Monocyte (primary cell): ENCODE results near the gene SCAND1.

DNA sequence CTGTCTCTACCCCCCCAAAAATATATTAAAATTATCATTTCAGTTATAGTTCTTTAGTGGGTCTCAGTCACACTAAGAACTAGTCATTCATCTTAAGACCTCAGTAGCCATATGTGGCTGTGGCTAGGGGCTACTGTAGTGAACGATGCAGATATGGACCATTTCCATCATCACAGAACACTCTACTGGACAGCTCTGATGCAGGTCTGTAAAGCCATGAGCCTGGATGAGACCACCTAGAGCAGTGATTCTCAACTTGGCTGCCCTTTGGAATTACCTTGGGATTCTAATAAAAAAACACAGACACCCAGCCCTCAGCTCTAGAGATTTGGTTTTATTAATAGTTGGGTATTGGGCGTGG is 12.2 kb downstream of the MMP24OS start:
- PRO-cap, 2 experiments = peak in 2 of 2 experiments; most common minus-strand start position 181 of the sequence (in 2)

DNA sequence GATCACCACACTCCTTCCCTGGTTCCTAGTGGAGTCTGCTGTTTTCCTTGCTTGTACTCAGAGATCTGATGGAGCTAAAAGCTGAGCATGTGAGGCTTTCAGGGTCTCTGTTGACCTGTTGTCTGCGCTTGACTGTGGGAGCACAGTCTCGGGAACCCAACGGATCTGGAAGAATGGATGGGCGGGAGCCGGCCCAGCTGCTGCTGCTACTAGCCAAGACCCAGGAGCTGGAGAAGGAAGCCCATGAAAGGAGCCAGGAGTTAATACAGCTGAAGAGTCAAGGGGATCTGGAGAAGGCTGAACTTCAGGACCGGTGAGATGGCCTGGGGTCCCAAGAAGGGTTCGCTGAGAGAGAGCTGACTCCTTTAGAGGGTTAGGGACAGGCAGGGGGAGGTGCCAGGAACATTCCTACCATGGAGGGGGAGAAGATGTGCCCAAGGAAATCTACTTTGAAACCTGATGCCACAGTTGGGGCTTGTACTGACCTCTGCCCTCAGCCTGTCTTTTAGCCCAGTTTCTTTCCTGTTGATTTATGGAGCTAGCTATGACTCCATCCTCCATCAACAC is 11.9 kb downstream of the CEP250 start:
- PRO-cap, 2 experiments = no peak in any of the 2 experiments

GRCh38 chr20:35493298-35493627 is 36.2 kb downstream of the C20orf173 start:
- PRO-cap, 2 experiments = no peak in any of the 2 experiments

DNA sequence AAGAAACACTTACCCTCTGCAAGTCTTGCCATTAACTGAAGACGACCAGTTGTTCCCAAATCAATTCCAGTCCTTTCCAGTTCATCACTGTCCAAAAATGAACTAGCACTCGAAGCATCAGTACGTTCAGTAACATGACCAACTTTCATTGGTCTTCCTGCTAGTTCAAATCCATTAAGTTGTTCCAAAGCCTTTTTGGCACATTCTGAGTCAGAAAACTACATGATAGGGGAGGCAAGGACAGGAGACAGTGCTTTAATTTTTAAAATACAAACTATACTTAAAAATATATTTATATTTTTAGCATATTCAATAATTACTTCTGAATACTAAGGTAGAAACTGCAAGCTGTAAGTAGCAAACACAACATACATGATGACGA is 15.0 kb downstream of the ROMO1 start:
- PRO-cap, 2 experiments = peak in 1 of 2 experiments; most common minus-strand start position 79 of the sequence (in 1)

GRCh38 chr20:35730803-35731440 is 11.1 kb downstream of the RBM39 start:
- PRO-cap, 2 experiments = peak in 1 of 2 experiments; most common minus-strand start chr20:35730897 (in 1)

DNA sequence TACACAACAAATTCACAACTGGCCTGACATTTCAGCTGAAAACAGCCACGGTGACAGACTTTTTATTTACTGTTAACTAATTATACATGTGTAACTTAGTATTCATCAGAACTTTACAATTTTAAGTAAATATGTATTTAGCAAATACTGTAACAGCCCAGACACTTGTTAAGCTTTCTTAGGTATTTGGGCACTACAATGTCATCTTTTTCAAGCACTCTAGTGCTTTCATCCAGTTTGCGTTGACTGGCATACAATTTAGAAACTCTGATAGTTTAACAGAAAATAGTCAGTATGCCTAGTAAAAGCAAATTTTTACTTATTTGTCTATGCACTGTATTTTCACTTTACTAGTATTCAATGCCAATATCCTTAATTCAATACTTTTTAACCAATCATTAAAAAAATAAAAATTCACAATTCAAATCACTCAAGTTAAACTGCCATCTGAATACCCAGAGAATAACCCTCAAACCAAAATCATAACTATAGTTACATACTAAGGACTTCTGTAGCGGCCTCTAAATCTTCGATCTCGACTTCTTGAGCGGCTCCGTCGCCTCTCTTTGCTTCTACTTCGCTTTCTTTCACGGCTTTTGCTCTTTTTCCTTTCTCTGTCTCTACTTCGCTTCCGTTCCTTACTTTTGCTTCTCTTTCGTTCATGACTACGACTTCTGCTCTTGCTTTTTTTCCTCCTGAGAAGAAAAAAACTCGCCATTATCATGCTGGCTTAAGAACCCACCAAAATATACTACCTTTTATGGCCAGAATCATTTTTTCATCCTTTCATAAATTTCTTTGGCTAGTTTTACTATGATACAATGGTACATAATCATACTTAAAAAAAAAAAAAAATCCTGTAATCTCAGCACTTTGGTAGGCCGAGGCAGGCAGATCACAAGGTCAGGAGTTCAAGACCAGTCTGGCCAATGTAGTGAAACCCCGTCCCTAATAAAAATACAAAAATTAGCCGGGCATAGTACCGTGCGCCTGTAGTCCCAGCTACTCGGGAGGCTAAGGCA is 10.3 kb downstream of the RBM39 start:
- PRO-cap, 2 experiments = no peak in any of the 2 experiments

DNA sequence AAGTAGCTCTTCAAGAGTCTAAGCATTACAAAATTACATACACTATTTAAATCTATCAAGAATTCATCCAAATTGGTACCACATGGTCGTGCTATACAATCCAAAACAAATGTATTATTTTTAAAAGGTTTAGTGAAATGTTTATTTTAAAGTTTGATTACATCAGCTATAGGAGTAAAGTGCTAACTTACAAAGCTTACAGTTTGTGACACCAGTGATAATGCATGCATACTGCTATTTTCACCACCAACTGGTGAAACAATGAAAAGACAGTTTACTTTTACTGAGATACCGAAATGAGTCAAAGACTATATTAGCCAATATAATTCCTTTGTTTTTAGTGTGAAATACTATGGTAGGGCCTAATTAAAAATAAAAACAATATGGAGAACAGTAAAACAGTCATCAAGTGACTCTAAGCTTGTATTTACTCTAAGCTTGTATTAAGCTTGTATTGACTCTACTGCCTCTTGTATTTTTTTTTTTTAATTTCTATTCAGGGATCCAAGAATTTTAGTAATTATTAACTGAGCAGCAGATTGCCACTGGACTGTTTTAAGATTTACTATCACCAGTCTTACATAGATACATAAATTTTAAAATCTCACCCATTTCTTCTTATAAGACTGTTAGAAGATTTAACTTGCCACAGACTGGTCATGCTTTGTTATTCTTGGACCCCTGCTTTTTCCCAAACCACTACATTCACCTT is 2.2 kb downstream of the RBM39 start:
- PRO-cap, 2 experiments = peak in 2 of 2 experiments; most common minus-strand start position 252 of the sequence (in 1)

- PRO-cap, 2 experiments = peak in 2 of 2 experiments; most common plus-strand start chr20:35773447 (in 1); most common minus-strand start chr20:35773273 (in 1)
These were observed 1.5 kb downstream of the PHF20 start for GRCh38 chr20:35773156-35773940.

GRCh38 chr20:35848770-35849258 is 77.0 kb downstream of the PHF20 start:
- PRO-cap, 2 experiments = peak in 1 of 2 experiments; most common plus-strand start chr20:35849056 (in 1)

- PRO-cap, 2 experiments = peak in 1 of 2 experiments; most common plus-strand start chr20:35871708 (in 1)
These were observed 82.8 kb downstream of the SCAND1 start for GRCh38 chr20:35871563-35871817.

GRCh38 chr20:35954211-35955481 is at the start of gene SCAND1:
Gene SCAND1, minus strand, starts transcription at chr20:35954502.
- PRO-cap, 2 experiments = peak in 2 of 2 experiments; most common plus-strand start chr20:35954665 (in 2); most common minus-strand start chr20:35954284 (in 2)

GRCh38 chr20:36064535-36065638 is 89.7 kb upstream of the EPB41L1 start:
- PRO-cap, 2 experiments = peak in 2 of 2 experiments; most common plus-strand start chr20:36064843 (in 1); most common minus-strand start chr20:36064725 (in 1)

DNA sequence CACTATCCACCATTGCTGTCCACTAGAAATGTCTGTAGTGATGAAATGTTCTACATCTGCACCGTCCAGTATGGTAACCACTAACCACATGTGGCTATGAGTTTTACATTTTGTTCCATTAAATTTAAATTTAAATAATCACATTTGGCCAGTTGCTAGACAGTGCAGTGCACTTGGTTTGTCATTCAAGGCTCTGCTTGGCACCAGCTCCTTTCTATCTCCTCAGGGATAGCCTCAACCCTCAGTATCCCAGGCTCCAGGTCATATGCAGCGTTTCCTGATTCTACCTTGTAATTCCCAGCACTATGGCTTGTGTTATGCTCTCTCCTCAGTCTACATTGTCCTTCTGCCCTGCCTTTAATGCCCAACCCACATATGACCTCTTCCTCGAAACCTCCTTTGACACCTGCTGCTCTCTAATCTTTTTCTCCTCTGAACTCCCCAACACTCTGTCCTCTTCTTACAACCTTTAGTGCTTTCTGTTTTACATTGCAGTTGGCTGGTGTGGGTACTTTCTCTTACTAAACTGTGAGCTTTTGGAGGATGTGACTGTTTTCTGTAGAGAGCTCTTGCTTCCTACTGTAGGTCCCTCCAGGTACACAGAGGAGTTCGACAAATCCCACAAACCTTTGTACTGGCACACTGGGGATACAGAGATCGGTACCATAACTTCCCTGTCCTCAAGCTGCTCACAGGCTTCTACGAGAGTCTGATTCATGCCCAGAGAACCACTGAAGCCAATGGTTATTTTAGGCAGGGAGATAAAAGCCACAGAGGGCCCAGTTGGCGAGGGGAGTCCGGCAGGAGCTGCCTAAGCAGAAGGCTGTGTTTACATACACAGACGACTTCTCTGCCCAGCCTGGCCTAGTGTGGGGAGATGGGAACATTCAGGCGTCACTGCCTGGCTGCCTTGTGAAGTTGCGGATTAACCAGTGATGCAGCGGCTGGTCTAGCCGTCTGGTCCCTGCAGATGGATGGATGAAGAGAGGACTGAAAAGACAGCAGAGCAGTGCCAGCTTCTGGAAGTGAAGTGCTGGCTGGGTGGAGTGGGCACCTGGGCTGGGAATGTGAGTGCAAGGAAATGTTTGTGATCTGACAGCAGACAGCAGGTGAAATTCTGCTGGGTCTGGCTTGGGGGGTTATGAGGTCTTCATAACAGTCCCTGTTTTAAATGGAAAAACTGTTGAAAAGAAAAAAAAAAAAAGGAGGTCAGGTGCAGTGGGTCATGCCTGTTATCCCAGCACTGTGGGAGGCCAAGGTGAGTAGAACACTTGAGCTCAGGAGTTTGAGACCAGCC is 8.4 kb upstream of the EPB41L1 start:
- PRO-cap, 2 experiments = no peak in any of the 2 experiments

DNA sequence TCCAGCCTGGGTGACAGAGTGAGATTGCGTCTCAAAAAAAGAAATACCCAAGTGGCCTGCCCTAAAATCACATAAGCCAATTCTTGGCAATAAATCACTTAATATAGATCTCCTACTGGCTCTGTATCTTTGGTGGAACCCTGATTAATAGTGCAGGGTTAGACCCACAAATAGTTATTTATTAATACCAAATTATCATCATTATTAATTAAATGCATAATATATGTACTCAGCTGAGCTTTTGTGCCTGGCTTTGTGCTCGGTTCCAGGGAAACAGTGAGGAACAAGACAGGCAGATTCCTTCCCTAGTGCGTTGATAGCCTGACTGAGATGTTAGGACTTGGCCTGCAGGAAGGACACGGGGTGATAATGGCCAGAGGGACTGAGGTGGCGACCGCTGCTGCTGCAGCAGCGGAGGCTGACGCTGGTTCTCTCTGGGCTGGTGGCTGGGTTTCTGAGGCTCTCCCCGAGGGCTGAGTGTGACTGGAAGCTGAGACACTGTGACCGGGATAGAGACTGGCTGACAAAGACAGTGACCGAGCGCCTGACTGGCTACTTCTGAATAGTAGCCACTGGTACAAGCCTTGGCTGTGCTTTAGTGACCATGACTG is 550 bp upstream of the AAR2 start:
- PRO-cap, 2 experiments = no peak in any of the 2 experiments

- PRO-cap, 2 experiments = no peak in any of the 2 experiments
These were observed 56.9 kb upstream of the MYL9 start for GRCh38 chr20:36484236-36485077.

- PRO-cap, 2 experiments = no peak in any of the 2 experiments
These were observed 42.4 kb upstream of the MYL9 start for GRCh38 chr20:36498468-36499856.

DNA sequence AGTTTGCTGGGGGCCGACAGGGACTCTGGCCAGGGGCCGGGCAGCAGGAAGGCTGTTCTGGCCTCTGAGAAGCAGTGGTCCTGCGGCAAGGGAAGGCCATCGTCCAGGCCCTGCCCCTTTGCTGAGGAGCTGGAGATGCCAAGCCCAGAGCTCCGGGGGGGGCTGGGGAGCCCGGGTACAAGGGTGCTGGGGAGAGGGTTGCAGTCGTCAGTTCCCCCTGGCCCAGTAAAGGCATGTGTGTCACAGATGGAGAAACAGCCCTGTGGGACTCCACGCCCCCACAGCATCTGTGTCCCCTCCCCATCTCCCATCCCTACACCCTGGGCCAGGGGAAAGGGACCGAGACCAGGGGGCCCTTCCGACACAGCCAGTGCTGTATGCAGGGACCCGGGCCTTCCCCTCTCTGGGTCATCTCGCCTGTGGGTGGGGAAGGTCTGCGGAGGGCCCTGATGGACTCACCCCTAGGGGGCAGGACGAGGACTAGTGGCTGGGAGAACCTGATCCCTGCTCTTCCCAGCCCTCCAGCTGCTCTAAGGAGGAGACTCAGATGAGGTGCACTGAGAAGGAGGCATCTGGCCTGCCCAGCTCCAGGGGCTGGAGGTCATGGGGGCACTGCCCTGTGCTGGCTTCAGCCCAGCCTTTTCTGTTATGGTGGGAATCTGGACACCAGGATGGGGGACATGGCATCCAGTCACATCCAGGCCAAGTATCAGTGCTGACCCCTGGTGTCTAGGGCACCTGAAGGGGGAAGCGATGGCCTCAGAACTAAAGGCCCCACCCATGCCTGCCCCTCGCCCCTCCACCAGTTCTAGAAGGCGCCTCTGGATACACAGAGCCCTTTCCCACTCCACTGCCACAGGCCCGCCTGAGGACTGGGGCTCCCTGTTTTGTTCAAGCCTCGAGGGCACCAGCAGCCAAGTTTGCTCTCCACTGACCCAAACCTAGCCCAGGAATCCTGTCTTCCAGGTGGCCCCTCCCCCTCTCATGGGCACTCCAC is 710 bp downstream of the MYL9 start:
- PRO-cap, 2 experiments = no peak in any of the 2 experiments

DNA sequence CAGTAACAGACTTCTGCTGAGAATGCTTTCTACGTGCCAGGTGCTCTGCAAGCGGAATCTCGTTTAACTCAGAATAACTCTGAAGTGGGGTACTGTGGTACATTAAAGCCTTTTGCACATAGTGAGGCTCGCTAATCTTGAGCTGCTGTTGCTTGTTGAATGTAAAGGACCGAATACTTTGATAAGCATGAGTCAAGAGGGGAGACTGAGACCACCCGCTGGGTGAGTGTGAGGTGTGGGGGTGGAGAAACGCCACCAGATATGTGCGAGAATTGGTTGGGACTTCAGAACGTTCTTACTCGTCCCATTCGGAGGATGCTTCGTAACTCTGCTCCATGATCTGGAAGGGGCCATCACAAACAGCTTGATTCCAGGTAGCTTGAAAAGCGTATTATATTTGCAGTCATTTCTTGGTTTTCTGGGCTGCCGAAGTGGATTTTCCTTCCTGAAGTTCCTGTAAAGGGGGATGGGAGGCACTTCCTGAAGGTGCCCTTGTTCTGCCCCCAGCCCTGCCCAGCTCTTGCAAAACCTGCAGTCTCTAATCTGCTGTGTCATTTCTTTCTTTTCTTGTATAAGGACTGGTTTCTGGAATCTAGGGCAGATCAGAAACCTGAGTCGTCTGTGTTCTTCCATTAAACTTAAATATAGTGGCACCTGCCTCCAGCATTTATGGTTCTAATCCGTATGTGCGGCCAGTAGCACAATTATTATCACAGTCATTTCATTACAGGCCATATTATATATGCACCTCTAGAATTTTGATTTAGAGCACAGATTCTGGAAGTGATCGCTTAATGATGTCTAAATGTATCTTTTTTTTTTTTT is 1.1 kb downstream of the RAB5IF start:
- PRO-cap, 2 experiments = no peak in any of the 2 experiments

DNA sequence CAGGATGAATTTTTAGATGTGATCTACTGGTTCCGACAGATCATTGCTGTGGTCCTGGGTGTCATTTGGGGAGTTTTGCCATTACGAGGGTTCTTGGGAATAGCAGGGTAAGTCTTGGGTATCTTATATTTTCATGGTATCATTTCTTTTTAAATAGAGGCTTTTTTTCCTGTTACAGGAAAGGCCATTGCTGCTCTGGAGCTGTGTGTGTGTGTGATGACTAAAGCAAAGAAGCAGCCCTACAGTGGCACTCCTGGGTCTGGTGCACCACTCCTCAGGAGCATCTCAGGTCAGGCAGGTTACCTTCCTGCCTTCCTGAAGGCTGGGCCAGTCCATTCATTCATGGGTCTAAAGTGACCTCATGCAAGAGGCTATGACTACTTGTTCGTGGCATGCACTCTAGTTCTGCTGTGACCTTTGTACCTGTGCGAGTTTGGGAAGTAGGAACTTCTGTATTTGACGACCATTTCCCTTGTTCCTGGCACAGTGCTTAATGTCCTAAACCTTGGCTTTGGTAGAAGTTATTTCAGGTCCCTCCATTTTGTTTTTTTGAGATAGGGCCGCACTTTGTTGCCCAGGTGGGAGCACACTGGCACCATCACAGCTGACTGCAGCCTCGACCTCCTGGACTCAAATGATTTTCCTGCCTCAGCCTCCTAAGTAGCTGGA is 2.3 kb downstream of the RAB5IF start:
- PRO-cap, 2 experiments = no peak in any of the 2 experiments

DNA sequence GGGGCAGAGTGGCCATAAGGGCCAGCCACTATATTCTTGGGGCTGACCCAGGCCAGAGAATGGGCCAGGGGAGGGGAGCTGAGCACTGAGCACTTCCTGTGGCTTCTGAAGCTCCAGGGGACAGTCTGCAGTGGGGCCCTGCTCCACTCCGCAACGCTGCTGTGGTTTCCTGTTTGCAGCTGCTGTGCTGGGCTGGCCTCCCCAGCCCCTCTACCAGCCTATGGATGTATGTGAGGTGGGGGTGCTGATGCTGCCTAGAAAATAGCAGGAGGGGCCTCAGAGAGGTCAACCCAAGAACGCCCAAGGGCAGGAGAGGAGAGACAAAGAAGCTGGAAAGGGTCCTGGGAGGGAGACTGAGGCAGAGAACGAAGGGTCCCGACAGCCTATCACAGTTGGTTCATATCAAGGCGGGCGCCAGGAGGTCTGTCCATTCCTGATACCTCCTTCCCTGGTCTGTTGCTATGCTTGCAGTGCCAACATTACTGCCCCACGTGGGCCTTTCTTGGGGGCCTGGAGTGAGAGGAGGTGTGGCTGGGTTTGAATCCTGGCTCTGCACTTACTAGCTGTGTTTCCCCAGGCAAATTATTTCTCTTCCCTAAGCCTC is 15.9 kb downstream of the SLA2 start:
- PRO-cap, 2 experiments = no peak in any of the 2 experiments